ENCODE results near the genes SCUBE3, PPARD and TEAD3.

DNA sequence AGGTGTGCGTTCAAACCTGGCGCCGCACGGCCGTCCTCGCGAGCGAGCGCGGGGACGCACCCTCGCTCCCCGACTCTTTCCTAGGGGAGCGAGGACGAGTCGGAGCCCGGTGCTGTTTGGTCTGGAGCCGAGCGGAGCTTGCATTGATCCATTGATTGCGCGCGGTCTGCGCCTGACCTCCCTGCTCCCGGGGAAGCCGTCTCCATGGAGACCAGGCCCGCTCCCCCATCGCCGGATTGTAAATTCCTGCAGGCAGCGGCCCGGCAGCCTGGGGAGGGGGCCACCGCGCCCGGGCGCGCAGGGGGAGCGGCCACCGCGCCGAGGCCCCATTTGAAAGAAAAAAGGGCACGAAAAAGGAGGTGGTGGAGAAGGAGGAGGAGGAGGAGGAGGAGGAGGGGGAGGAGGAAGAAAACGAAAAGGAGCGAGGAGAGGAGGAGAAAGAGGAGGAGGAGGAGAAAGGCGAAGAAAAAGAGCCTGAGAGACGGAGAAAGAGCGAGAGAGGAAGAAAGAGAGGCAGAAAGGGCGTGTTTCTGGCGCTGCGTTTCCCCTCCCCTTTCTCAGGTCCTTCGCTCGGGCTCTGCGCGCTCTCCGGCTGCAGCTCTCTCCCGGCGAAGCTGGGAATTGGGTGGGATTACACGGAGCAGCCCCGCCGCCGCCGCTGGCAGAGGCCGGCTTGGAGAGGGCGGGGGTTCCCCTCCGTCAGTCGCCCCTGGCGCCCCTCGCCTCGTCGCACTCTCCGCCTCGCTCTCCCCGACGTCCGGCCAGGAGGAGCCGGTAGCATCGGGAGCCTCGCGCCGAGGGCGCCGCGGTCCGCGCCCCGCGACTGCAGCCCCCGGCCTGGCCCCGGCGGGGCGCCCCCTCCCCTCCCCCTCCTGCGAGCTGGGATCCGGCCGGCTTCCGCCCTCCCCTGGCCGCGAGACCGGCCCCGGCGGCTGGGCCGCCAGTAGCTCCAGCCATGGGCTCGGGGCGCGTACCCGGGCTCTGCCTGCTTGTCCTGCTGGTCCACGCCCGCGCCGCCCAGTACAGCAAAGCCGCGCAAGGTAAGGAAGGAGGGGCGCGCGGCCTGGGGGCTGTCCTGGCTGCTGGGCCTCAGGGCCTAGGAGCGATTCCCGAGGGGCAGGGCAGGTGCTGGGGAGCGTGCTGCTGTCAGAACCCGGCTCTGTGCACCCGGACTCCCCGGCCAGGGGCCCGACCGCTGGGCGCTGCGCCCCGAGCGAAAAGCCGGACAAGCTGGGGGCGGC is at the start of gene SCUBE3:
Gene SCUBE3, plus strand, starts transcription at position 493 of the 1,241 bp plus-strand sequence.
- PRO-cap, result no peak
- RAMPAGE, long total RNA, result no peak

DNA sequence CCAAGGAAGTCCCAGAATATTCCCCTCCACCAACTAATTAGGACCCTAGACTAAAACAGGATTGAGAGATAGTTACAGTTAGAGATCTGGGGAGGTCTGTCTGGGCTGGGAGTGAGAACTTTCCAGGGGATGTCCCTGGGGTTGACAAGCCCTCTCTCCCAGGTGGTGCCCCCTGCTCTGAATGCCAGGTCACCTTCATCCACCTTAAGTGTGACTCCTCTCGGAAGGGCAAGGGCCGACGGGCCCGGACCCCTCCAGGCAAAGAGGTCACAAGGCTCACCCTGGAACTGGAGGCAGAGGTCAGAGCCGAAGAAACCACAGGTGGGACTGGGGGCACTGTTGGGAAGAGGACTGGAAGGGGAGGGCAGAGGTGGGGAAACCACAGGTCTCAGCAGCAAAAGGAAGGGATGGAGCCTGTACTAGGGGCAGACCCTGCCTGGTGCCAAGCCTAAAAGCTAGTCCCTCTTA is 17.0 kb upstream of the ZNF76 start:
- PRO-cap, result no peak
- RAMPAGE, long total RNA, result no peak

DNA sequence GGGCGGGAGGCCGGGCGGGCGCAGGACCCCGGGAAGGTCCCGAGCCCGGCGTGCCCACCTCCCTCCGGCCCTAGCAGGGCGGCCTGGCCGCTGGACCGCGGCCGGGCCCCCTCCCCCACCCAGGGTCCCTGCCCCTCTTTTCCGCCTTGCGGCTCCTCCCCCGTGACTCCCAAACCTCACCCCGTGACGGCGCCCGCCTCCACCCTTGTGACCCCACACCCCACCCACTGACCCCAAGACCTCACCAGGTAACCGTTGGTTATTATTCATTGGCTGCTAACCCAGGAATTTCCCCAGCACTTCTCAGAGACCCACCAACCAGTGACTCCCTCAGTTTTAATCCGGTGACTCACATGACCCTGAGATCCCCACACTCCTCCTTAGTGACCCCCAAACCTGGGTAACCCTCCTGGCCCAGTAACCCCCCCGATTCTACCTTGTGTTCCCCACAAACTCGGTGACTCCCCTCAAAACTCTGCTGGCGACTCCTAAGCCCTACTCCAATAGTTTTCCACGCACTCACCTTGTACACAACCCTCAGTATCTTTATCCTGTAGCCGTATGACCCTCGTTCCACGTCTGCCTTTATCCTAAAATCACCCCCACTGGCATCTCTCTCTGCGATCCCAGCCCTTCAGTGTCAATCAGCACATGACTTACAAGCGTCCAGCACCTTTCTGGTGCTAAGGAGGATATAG is 493 bp downstream of the ZNF76 start:
- PRO-cap, result no peak
- RAMPAGE, long total RNA, result no peak

- PRO-cap, result no peak
- RAMPAGE, long total RNA, result no peak
These were observed 21.7 kb downstream of the DEF6 start for GRCh38 chr6:35319200-35319818.

- PRO-cap, result no peak
- RAMPAGE, long total RNA, result no peak
These were observed 10.0 kb upstream of the PPARD start for GRCh38 chr6:35332399-35332778.

- PRO-cap, result unidirectional peak, plus-strand start at chr6:35342625
- RAMPAGE, long total RNA, result no peak
These were observed at the start of gene PPARD for GRCh38 chr6:35342115-35342885. Gene PPARD (plus strand): TSS chr6:35342558.

- PRO-cap, result no peak
- RAMPAGE, long total RNA, result no peak
These were observed 43.4 kb downstream of the PPARD start for GRCh38 chr6:35385669-35386230.

GRCh38 chr6:35391259-35392029 is 49.1 kb downstream of the PPARD start:
- PRO-cap, result no peak
- RAMPAGE, long total RNA, result no peak

- PRO-cap, result no peak
- RAMPAGE, long total RNA, result no peak
These were observed 54.5 kb downstream of the PPARD start for GRCh38 chr6:35396811-35397398.

- PRO-cap, result no peak
- RAMPAGE, long total RNA, result no peak
These were observed 48.6 kb upstream of the FANCE start for GRCh38 chr6:35403467-35403918.

DNA sequence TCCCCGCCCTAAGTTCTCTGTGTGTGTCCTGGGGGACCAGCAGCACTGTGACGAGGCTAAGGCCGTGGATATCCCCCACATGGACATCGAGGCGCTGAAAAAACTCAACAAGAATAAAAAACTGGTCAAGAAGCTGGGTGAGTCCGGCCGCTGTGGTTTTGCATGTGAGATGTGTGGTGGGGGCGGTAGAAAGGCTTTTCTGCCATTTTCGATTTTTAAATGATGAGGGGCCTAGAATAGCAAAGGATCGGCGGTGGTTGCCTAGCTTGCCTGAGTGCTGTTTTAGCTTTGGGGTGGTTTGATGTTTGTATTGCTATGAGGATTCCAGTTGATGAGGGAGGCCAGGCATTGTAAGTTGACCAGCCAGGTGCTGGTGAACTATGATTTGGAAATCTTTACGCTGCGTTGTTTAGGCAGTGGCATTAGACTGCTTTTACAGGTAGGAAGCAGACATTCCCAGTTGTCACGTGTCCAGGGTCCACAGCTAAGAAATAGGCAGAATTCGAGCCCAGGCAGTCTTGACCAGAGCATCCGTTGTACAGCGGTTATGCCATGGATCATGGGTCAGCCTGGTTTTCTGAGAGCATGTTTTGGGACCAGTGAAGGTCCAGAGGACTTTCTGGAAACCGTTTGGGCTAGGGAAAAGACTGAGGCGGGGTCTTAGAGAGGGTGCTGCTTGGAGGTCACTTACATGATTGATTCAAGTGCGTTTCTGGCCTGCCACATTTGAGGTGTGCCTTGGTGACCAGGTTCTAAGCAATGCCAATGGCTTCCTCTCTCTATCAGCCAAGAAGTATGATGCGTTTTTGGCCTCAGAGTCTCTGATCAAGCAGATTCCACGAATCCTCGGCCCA is 1.4 kb downstream of the RPL10A start:
- PRO-cap, result no peak
- RAMPAGE, long total RNA, result no peak

GRCh38 chr6:35470247-35470410 is 1.9 kb downstream of the RPL10A start:
- PRO-cap, result no peak
- RAMPAGE, long total RNA, result no peak

DNA sequence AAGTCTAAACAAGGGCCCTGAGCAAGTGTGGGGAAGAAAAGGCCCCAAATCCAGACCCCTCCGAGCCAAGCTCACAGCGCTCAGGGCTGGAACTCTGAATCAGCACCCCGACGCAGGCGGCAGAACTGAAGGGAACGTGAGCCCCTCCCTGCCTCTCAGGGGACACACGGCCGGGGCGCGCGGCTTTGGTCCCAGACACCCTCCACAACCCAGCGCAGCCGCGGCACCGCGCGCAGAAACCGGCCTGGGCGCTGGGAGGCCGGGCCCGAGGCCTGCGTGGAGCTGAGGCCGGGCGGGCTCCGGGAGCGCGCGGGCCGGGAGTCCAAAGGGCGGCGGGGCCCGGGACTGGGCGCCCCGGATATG is 726 bp downstream of the TEAD3 start:
- PRO-cap, result no peak
- RAMPAGE, long total RNA, result no peak

- PRO-cap, result no peak
- RAMPAGE, long total RNA, result no peak
These were observed at the start of gene TEAD3 for GRCh38 chr6:35496535-35497119. Gene TEAD3 (minus strand): TSS chr6:35497079.

- PRO-cap, result no peak
- RAMPAGE, long total RNA, result no peak
These were observed 59.1 kb upstream of the TULP1 start for GRCh38 chr6:35571399-35572534.

GRCh38 chr6:35668946-35669813 is 19.5 kb downstream of the FKBP5 start:
- PRO-cap, result no peak
- RAMPAGE, long total RNA, result no peak

DNA sequence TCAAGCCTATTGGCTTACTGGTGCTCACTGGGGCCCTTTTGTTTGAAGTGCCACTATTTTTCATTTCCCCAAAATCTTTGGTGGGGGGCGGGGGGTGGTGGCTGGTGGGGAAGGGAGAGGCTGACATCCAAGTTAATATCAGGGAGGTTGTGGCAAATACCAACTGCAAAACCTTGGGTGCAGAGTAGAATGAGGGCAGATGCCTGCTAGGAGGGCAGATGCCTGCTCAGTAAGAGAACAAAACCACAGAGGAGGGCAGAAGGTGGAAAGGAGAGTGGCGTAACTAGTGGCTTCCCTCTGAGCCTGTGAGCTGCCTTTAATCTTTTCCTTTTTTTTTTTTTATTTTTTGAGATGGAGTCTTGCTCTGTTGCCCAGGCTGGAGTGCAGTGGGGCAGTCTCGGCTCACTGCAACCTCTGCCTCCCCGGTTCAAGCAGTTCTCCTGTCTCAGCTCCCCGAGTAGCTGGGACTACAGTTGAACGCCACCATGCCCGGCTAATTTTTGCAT is 6.7 kb upstream of the ARMC12 start:
- PRO-cap, result no peak
- RAMPAGE, long total RNA, result no peak

- PRO-cap, result no peak
- RAMPAGE, long total RNA, result no peak
These were observed 43.4 kb upstream of the MAPK13 start for GRCh38 chr6:36086637-36087678.

DNA sequence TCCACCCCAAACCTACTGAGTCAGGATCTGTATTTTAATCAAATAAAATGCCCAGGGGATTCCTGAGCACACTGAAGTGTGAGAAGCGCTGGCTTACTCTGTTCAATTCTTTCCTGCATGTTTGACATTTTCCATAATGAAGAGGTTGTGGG is 441 bp upstream of the MAPK13 start:
- PRO-cap, result no peak
- RAMPAGE, long total RNA, result no peak

DNA sequence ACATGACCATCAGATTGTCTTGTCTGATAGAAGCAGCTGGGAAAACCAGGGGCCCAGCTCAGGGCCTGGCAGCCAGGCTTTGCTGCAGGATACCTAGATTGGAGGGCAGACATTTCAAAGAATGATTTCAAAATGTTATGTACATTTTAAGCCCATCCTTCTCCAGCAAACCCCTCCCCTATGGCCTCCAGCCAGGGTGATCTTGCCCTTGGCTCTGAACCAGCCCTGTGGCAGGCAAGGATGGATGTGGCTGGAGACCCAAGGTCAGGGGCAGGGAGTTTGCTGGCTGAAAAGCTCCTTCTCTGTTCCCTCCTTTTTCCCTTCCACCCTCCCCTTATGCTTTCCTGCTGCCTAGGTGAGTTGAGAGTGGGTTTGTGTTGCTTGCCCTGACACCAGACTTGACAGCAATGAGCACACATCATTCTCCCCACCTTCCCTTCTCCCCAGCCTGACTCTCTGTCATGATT is 1.7 kb downstream of the MAPK13 start:
- PRO-cap, result no peak
- RAMPAGE, long total RNA, result no peak